Ileum (tissue), 1 donor: Measurements from ENCODE around the genes FAM170B and SLC18A3.

DNA sequence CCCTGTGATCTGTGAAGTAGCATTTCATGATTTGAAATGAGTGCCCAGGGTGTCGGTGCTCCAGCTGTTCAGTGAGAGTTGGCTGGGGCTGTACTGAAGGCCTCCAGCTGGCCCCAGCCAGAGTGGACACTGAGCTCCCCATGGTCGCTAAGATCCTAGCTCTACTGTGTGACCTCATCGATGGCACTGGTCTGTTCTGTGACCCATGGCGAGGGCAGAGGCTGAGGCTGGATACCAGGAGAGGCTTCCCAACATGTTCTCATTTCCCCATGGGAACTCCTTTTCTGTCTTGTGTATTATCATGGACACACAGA, at the start of gene FAM170B:
TSS of gene FAM170B (minus strand) at position 131 of the 314 bp plus-strand sequence.
- PRO-cap = no peak

DNA sequence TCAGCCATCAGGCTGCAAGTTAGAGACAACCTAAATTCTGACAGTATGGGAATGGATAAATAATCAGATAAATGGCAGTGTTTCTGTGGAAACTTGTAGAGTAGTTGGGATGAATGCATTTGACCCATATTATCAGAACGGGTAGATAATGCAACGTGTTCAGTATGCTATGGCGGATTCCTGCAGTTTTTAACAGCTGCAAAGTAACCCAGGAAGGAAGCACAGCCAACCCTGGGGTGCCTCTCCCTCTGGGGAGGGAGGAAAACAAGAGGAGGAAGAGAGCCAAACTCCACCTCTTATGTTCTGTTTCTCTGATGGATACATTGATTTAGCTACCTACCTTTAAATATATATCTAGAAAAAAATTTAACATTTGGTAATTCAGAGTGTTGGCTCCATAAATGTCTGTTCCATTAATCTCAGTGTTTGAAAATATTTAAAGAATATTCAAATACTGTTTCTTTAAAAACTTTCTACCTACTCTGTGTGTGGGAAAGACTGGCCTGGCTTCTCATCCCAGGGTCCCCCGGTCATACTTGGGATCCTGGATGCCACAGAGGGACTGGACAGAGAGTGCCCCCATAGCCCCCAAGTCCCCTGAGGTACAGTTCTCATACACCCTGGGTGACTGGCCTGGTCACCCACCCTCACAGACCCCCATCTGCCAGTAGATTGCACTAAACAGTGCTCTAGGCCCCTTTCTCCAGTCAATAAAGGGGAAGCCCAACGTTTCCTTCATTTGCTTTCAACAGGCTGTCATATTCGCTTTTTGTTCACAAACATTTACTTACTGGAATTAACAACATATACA, 3.2 kb downstream of the TMEM273 start:
- PRO-cap = no peak

DNA sequence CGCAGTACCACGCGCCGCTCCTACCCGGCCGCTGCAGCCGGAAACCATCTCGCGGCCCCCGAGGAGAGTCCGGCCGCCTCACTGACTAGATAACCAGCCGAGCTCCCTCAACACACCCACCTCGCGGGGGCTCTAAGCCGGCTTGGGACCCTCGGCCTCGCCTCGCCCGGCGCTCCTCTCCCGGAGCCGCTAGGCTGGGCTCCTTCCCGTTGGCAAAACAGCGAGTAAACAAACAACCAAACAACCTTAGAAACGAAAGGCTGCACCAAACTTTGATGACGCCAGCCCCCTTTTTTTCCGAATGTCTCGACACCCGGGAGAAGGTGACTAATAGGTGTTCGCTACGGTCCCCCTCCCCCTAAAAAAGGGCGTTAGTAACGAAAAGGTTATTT, 2.5 kb upstream of the DRGX start:
- PRO-cap = no peak

DNA sequence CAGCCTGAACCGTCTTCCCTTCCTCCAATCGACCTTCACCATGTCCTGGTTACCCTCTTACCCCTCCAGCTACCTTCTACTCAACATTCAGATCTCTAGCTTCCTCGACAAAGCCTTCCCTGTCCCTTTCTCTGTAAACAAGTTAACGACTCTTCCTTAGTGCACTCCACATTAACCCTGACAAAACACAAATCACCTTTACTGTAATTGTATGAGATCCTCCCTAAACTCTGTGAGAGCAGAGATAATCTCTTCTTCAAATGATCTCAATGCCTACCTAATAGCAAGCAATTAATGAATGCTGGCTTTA, 42.9 kb downstream of the ERCC6 start:
- PRO-cap = no peak

DNA sequence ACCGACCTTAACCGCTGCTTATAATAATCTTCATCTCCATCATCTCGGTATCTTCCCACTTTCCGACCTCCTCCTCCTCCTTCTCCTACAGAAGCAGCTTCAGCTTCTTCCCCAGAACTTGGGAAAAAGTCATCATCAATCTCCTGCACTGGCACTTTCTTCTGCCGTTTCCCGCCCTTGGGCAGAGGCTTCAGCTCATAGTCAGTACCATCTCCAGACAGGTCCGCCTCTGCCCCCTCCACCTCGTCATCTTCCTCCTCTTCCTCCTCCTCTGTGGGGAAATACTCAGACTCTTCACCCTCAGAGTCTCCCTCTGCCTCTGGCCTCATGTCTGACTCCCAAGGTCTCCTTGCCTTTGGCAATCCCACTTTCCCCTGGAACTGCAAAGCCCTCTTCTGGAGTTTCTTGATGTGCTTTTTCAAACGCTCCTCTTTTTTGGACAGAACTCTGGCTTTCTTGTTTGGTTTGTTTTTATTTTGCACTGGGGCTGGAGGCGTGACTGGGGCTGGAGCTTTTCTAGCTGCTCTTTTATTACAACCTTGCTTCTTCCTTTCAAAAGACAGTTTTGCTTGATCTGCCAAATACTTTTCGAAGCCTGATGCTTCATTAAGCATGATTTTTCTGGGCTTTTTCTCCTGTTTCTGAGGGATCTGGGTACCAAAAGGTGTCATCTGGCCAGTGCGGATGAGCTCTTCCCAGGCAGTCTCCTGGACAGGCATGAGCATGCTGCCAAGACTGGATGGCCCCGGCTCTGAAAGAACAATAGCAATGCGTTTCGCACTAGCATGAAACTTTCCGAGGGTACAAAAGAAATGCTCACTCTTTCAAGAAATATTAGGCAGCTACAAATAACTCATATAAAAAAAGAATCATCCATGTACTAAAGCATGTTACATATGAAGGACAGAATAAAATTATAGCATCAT, 14.6 kb downstream of the ERCC6 start:
- PRO-cap = no peak

- PRO-cap = no peak
These were observed at the start of gene SLC18A3 for GRCh38 chr10:49609884-49610580. SLC18A3 (plus strand) TSS chr10:49610310.

DNA sequence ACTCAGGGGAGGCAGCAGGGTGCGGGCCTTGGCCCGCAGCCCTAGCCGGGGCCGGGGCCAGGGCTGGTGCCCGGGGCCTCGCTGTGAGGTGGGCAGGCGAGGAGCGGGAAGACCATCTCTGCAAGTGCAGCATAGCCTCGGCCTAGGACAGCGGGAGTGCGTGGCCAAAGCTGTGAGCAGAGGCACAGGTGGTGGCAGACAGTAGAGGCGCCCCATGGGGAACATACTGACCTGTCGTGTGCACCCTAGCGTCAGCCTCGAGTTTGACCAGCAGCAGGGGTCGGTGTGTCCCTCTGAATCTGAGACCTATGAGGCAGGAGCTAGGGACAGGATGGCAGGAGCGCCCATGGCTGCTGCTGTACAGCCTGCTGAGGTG, 284 bp downstream of the AGAP6 start:
- PRO-cap = no peak

- PRO-cap = no peak
These were observed 3.1 kb downstream of the ASAH2 start for GRCh38 chr10:50248187-50248615.

- PRO-cap = no peak
These were observed 74.1 kb upstream of the ASAH2 start for GRCh38 chr10:50325215-50326082.

DNA sequence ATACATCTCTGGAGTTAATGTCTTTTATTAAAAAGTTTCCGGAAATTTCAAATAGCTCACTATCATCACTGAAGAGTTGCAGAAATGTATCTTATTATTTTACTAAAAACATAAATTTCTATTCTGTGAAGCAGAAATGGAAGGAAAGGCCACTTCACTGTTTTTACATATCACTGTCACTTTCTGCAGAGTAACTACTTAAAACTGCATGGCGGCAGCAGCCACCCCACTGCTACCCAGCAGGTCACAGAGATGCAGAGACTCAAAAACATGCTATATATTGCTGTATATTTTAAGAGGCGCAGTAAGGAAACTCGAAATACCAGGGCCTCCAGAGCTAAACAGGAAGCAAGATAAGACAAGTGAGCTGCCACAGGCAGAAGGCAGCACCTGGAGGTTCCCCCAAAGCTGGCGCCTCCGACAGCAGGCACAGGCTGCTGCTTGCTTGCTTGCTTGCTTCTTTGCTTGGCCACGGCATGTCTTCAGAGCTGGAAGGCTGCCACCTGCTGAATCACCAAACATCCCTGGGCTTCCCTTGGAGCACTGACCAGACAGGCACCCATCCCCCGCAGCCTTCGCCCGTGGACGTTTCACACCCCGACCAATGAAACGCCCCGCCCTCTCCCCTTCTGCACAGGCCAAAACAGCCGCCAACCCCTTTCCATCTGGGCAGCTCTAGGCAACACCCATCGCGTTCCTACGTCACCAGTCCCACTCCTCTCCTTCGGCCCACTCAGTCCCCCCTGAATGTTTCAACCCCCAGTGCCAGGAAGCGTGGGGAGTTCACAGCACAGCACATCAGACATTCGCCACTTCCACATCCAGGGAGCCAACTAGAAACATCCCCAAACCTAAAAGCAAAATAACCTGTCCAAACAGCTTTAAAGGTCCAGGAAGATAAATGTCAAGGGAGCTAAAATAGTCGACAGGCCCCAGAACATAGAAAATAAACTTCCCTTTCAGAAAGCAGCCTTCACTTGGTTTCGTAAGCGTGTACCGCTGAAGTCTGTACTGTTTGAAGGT, 1.8 kb downstream of the SGMS1 start:
- PRO-cap = bidirectional peak, plus-strand start at position 708 of the sequence, minus-strand start at position 577 of the sequence

GRCh38 chr10:50626002-50626362, 2.2 kb upstream of the SGMS1 start:
- PRO-cap = unidirectional peak, minus-strand start at chr10:50626057

DNA sequence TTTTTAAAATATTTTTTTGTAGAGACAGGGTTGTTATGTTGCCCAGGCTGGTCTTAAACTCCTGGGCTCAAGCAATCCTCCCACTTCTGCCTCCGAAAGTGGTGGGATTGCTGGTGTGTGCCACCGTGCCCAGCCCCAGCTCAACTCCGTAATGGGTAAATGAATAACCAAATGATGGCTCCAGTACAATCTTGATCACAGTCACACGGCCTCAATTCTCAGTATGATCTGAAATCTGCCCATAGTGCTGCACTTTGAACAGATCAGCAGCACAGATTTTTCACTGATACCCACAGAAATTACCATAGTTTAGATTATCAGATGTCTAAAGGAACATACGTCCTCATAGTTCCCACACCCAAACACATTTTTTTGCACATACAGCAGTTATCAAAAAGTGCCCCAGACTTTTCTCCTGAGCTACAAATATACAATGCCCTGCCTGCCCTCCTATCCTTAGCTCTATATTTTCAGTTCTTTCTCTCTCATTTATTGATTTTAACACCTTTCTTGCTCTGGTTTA, 25.0 kb upstream of the SGMS1 start:
- PRO-cap = unidirectional peak, minus-strand start at position 150 of the sequence

DNA sequence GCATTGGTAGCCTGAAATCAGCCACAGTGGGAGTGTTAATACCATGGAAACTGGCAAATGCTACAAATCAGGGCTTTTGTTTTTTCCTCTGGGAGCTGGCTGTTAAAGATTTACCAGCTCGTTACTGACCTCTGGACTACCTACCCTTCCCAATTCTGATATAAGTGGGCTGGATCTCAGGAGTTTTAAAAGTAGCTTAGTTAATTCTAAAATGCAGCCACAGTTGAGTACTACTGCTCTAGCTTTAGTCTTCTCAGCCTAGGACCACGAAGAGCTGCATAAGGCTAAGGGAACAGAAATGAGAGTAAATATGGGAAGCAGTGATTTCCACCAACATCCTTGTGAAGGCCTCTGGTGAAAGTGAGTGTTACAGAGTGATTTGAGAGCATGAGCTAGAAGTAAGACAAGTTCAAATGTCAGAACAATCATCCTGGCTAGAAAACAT, 53.2 kb downstream of the A1CF start:
- PRO-cap = no peak

GRCh38 chr10:51075164-51075538, 864 bp downstream of the PRKG1 start:
- PRO-cap = no peak

DNA sequence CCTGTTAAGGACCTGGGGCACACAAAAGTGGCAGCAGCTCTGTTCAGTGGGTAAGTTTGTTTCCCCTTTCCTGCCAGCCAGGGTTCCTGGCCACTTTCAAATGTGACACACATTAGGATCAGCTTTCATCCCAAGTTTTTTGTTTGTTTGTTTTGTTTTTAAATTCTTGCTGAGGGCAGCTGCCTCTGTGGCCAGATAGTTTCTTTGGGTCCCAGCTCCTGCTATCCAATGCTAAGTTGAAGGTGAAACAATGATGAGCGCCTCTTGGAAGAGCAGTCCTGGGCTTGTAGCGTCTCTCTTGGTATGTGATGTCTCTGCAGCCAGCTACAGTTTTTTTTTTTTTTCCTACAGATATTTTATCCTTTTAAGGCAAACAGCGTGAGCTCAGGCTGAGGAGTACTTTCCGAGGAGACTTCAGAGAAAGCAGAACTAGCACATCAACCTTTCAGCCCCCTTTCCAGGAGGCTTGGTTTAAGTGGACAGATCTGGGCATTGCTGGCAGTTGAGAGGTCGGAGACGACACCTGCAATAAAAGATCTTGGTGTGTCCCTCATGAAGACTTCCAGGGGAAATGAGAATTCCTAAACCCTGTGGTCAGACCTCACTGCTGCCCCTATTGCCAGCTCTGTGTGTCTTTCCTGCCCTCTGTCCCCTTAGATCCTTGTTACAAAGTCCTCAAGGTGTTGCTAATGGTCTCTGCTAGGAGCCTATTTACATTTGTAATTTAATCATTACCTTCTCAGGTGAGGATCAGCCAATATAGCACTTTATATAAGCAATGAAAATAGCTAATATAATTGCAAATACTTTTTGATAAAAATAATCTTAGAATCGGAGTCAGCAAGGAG, 9.1 kb downstream of the PRKG1 start:
- PRO-cap = no peak

DNA sequence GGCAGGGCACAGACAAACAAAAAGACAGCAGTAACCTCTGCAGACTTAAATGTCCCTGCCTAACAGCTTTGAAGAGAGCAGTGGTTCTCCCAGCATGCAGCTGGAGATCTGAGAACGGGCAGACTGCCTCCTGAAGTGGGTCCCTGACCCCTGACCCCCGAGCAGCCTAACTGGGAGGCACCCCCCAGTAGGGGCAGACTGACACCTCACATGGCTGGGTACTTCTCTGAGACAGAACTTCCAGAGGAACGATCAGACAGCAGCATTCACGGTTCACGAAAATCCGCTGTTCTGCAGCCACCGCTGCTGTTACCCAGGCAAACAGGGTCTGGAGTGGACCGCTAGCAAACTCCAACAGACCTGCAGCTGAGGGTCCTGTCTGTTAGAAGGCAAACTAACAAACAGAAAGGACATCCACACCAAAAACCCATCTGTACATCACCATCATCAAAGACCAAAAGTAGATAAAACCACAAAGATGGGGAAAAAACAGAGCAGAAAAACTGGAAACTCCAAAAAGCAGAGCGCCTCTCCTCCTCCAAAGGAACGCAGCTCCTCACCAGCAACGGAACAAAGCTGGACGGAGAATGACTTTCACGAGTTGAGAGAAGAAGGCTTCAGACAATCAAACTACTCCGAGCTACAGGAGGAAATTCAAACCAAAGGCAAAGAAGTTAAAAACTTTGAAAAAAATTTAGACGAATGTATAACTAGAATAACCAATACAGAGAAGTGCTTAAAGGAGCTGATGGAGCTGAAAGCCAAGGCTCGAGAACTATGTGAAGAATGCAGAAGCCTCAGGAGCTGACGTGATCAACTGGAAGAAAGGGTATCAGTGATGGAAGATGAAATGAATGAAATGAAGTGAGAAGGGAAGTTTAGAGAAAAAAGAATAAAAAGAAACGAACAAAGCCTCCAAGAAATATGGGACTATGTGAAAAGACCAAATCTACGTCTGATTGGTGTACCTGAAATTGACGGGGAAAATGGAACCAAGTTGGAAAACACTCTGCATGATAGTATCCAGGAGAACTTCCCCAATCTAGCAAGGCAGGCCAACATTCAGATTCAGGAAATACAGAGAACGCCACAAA, 90.0 kb downstream of the PRKG1 start:
- PRO-cap = no peak

- PRO-cap = no peak
These were observed 36.7 kb downstream of the CSTF2T start for GRCh38 chr10:51662429-51663285.

- PRO-cap = no peak
These were observed 195.2 kb upstream of the CSTF2T start for GRCh38 chr10:51894627-51895057.

GRCh38 chr10:51909993-51910784, 210.8 kb upstream of the CSTF2T start:
- PRO-cap = no peak

DNA sequence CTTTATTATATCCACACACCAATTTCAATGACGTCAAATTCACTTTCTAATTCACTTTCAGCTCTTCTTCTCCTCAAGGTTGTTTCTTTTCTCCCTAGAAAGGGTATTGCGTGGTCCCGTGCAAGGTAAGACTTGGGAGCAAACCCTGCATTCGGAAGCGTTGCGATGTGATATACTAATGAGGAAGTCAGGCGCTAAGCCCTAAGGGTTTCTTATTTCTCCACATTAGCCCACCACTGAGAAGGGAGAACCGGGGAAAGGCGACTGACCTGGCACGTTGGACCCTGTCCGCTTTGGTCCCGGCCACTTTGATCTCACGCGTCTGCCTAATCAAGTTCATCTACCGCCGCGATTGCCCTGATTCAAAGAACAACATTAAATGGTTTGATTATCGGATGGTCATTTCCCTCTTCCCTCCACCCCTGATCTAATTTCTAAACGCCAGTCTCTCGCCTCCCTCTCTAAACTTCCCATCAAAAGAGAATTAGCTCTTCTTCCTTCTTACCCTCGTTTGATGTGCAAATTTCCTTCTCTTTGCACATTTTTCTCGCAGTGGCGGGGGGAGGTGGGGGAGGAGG, 863 bp upstream of the DKK1 start:
- PRO-cap = no peak